Skin of body (tissue), 2 donors: ENCODE measurements around a stretch of chr14.

DNA sequence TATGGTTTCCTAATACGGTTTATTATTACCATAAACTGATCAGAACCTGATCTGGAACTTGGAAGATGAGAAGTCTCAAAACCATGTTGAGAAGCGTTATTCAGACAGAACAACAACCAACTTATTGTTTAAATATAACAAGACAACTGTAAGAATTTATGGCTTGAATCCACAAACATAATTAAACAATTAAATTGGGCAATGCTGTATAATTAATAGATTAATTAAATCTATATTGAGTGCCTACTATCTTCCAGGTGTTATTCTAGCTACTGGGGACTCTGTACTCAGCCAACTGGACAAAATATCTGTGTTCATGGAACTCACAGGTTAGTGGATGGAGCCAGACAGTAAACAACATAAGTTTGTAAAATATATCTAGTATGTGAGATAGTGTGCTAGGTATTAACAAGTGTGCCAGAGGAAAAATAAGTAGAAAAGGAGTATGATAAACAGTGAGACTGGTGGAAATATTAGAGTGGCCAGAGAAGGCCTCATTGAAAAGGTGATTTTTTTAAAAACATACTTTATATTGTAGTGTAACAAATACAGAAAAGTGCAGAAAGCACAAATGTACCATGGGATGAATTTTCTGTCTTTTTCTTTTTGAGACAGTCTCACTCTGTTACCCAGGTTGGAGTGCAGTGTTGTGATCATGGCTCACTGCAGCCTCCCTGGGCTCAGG is 31.5 kb downstream of the SIPA1L1 start:
- RAMPAGE, long total RNA: no peak

DNA sequence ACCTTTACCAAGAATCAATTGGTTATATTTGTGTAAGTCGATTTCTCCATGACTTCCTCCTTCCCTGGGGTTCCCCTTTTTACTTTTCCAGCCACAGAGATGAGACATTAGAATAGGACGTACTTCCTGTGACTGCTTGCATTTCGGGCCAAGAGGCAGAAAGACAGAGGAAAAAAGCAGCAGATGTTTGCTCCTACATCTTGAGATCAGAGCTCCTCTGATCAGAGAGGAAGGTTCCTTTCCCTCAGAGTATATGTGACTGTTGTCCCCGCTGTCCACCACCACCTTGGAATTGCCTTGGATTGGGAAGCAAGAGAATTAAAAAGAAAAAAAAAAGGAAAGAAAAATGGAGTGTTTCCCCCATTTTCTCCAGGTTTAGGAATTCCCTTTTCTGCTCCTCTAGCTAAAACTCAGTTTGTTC is 158.4 kb downstream of the SIPA1L1 start:
- RAMPAGE, long total RNA: no peak

- RAMPAGE, long total RNA: no peak
These were observed 253.8 kb downstream of the SIPA1L1 start for GRCh38 chr14:71573837-71574632.

DNA sequence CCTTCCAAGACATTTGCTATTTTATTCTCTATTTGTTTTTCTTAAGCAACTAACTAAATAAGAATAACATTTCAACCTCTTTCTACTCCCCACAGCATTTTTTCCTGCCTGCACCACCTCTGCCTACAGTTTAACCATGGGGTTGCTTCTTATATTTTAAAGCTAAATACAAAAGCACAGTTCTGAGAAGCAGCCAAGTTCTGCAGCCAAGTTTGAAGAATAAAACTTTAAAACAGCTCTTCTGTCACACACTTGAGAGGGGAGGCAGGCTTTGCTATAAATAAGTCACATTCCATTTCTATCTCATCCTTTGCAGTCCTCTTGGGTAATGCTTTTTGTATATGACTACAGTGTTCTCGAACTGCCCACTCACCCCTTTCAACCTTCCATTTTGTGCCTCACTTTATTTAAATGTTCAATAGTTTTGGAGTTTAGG is 53.6 kb downstream of the RGS6 start:
- RAMPAGE, long total RNA: no peak

- RAMPAGE, long total RNA: no peak
These were observed 250.5 kb downstream of the DPF3 start for GRCh38 chr14:72643286-72643933.

GRCh38 chr14:72790986-72791748 is 102.7 kb downstream of the DPF3 start:
- RAMPAGE, long total RNA: no peak

GRCh38 chr14:73058645-73059406 is 492 bp downstream of the RBM25 start:
- RAMPAGE, long total RNA: no peak

- RAMPAGE, long total RNA: no peak
These were observed 8.3 kb downstream of the PAPLN start for GRCh38 chr14:73245351-73246292.

DNA sequence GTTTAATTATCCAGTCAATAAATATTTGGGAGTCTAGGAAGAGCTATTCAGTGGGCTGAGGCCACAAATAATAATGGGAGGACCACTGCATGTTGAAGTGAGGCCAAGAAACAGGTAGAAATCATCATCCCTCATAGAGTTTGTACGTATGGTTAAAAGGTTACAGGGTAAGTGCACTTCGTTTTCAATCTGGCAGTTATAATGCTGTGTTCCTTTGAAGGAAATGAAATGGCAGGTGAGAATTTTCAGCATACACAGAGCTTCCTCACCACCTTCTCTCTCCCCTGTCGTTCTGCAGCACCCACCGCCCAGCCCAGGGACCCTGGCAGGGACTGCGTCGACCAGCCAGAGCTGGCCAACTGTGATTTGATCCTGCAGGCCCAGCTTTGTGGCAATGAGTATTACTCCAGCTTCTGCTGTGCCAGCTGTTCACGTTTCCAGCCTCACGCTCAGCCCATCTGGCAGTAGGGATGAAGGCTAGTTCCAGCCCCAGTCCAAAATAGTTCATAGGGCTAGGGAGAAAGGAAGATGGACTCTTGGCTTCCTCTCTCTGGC is 35.0 kb downstream of the PAPLN start:
- RAMPAGE, long total RNA: no peak

DNA sequence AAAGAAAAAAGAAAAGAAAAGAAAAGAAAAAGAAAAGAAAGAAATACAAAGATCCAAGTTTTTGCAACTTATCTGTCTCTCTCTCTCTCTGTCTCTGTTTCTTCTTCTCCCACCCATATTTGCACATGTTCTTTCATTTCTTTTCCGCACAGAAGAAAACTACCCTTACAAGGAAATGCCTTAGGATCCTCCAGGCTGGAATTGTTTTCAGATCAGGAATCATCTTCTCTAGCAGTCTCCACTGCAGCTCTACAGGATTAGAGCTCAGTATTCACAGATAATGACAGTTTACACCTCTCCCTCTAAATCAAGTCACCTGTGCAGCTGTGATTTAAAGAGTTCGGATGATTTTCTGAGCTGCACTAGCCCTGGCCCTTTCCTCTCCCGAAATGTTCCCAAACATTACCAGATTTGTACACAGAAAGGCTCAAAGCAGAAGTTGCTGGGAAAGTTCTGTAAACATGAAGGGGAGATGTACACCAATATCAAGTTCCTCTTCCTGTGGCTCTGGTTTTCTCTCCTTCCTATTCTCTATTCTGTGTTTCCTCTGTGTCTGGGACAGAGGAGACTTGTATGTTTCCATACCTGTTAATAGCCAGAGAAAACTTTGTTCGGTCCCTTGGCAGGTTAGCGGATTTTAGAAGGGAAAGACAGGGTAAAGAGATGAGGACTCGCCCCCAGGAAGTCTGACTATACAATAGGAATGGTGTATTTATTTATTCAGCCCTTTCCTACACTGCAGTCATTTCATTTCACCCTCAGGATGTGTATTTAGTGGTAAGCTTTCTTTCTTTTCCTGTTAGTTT is 7.4 kb upstream of the NUMB start:
- RAMPAGE, long total RNA: no peak

DNA sequence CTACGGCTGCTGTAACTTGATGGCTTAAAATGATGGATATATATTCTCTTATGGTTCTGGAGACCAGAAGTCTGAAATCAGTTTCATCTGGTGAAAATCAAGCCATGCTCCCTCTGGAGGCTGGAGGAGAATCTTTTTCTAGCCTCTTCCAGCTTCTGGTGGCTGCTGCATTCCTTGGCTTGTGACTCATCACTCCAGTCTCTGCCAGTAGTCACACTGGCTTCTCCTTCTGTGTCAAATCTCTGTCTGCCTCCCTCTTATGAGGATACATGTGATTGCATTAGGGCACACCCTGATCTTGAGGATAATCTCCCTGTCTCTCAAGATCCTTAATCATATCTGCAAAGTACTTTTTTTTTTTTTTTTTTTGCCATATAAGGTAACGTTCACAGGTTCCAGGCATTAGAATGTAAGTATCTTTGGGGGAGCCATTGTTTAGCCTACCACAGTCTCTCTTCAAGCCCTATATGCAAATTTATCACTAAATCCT is 17.7 kb downstream of the DNAL1 start:
- RAMPAGE, long total RNA: no peak

DNA sequence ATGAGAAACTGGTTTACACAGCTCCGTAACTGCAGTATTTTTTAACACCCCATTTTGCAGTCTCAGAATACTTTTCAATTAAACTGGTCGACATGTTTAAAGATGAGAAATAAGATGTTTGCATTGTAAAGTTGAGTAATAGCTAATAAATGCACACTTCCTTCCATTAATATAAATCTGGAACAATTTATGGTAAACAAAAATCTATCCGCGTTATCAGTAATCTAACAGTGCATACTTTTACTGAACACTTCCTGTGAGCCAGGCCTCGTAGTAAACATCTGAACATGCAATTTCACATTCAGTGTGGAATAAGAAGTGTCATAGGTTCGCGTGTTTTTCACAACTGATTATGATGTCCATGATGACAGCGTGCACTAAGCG is 2.3 kb downstream of the PNMA1 start:
- RAMPAGE, long total RNA: no peak

DNA sequence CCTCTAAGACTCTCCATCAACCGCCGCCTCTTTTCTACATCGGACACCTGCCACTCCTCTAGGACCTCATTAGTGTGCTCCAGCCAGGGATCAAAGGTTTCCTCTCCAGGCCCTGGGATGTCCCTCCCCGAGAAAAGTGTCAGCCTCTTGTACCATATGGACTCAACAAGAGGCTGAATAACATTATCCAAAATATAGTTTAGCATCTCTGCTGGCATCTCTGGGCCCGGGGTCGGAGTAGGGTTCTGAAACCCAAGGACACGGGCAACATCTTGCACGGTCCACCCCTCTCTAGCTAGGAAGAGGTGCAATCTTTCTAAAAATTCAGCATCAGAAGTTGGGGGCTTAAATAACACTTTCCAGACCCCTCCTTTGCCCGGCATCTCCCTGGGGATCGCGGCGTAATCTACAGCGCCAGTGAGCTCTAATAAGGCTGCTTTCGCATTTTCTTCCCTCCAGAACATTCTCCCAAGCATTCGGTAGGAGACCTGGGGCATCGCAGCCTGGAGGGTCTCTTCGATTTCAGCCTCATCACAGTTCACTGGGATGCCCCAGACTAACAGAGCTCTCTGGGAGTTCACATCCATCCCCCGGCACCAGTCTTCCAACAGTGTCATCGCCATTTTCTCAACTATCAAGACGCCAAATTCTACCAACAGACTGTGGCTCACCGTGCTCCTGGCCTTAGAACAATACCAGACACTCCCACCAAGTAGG is 1.0 kb downstream of the PNMA1 start:
- RAMPAGE, long total RNA: no peak

DNA sequence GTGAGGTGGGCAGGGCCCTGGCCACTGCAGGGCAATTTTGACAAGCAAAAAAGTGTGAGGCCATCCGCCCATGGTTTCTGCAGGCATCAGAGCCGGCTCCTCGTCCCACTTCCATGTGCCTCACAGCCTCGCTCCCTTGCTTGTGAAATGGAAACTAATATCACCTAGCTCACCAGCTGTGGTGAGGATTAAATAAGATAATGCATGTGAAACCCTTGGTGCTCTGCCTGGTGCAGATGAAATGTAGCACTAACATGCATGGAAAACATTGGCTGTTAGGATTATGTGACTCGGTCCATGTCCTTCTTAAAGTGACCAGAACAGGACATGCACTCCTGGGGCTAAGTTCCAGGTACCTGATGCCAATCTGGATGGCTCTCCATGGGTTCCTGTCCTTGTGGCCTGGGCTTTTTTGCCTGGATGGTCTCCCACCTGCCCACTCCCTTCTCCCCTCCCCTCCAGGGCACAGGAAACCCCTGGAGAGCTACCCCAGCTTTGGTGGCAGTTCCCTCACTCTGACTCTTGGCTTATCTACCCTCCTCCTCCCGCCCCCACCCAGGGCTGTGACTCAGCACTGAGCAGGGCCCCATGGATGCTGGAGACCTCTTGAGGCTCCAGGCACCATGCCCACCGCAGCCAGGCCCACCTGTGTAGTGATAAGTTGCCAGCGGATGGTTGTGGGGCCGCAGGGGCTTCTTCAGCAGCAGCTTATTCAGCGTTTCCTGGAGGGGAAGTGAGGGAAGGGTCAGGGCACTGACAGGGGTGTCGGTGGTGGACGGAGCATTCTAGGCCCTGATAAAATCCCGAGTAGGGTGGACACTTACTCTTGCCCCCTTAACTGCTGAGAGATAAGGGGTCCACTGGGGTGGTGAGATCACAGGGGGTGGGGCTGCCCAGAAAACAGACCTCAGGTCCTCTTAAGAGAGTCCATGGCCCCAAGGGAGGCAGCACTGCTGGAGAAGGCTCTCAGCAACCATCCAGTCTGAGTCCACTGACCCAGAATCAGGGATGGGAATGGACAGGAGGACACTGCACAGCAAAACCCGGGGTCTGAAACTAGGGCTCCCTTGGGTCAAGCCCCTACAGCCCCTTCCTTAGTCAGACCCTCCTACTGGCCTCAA is 11.6 kb upstream of the PNMA1 start:
- RAMPAGE, long total RNA: no peak

GRCh38 chr14:73738507-73739172 is 21.5 kb downstream of the MIDEAS start:
- RAMPAGE, long total RNA: no peak

DNA sequence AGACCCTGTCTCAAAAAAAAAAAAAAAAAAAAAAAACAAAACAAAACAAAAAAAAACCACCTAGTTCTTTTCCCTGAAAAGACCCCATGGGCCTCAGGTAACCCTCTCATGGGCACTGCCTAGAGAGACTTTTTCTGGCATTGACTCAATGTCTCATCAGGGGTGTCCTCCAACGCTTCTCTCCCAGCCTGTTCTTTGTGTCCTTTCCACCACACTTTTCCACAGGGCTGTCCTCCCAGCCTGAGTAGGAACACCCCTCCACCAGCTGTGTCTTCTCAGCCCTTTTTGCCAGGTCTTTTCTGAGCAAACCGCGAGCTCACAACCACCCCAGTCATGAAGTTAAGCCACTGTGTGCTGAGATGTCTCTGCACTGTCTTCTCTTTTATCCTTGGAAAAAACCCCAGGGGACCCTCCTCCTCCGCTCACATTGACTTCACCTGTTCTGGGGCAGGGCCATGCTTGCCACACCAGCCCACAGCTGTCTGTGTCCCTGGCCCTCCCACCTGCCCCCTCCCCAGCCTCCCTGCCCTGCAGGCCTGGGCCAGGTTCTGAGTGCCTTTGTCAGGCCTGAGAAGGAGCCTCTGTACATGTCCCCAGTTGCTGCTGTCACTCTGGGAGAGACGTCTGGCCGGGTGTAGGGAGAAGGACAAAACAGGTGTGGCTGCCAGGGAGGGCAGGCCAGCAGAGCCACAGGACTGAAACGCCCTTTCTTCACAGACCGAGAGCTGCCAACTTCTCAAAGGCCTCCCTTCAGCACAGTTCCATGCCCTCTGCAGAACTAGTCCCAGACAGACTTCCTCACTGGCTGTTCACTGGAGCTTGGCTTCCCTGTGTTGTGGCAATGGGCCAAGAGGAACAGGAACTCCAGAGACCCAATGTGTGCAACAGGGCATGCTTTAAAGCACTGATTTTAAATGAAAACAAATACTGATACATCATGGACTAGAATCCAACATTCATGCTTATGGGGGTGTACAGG is 4.5 kb upstream of the MIDEAS start:
- RAMPAGE, long total RNA: no peak

DNA sequence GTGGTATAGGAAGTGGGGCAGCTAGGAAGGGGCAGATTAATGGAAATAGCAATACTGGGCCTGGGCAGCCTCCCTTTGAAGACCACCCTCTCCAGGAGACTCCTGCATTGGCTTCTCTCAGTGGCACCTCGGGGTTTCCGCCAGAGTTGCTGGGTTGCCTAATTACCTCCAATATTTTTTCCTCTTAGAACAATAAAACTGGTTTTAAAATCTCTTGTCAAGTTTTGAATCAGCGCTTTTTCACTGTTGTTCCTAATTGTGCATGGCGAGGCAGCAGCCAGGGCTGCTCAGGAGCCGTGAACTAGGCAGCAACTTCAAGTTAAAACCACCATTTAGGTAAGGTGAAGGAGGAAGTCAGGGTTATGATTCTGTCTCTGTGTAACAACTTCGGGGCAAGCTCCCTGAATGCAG is 23.8 kb upstream of the MIDEAS start:
- RAMPAGE, long total RNA: no peak

DNA sequence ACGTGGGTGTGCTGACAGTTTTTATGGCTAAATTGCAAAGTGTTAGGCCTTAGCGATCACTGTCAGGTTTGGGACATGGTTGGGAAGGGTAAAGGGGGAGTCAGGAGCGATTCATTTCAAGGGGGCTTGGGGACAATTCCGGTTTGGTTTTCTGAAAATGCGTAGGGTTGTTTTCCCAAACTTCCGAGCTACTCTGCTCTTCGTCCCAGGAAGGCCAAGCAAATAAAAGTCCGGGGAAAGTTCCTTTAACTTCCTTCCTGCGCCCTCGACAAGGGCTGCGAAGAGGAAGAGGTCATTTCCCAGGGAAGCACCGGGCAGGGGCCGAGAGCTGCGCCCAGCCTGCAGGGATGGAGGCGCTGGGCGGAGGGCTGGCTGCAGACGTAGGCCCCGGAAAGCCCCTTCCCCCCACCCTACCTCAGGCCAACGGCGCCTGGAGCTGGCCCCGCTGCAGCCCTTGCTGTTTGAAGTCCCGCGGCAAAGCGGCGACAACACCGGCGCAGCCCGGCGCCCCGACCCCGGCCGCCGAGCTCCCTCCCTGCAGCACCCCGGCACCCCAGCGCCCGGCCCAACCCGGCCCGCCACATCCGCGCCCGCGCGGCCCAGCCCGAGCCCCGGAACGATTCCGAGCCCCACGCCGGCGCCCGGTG is 26.4 kb upstream of the MIDEAS start:
- RAMPAGE, long total RNA: no peak

- RAMPAGE, long total RNA: no peak
These were observed 27.7 kb upstream of the MIDEAS start for GRCh38 chr14:73787602-73788456.

DNA sequence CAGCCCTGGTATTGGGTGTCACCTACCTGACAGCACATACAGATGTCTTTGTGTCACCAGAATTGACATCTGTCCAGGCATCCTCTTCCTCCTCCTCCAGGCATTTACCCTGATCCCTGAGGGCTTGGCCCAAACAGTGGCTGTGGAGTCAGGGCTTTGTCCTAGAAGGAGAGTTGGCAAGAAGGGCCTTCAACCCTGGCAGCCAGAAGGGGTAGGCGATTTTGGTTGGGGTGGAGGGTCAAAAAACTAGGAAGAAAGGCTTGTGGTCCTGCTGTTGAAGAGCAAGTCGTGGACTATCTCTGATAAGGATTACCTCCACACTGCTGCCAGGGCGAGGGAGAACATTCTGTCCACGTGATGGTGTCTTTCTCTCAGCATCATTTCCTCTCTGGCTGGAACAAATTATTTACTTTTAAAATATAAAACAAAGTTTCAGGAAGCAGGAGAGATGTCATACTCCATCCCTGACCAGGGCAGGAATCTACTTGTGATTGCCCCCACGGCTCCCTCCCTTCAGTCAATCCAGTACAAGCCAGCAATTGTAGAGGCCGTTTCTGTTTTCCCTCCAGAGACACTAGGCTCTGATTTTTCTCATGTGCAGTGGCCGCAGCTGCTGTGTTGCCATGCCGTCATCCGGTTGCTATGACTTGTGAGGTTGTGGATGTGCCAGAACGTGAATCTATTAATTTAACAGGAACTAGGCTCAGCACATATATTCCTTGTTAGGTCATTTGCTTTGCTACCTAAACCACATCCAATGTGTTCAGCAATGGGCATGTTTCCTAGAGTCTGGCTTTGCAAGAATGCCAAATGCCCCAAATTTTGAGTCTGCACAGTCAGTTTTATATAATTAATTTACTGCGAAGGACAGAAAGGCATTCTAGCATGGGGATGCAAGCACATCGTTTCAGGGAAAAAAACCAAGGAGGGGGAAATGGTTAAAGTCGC is 30.0 kb upstream of the MIDEAS start:
- RAMPAGE, long total RNA: no peak